ENCODE results near the genes ACSL6 and SLC22A5.

GRCh38 chr5:128186681-128187625 is 103.4 kb downstream of the SLC12A2 start:
- PRO-cap = no peak

GRCh38 chr5:129902680-129903161 is 1.5 kb upstream of the CHSY3 start:
- PRO-cap = no peak

DNA sequence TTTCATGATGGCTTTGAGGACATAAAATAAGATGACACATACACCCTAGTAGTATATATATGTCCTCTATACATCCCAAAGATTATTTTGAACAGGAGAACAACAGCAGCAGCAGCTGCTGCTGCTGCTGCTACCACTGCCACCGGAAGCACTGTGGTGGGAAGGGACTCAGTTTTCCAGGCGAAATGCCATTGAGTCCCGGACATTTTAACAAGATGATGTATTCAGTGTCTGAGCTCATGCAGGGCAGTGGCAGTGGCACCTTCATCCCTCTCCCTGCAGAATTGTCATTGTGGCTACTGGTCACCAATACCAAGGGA is 151.3 kb downstream of the CHSY3 start:
- PRO-cap = no peak

DNA sequence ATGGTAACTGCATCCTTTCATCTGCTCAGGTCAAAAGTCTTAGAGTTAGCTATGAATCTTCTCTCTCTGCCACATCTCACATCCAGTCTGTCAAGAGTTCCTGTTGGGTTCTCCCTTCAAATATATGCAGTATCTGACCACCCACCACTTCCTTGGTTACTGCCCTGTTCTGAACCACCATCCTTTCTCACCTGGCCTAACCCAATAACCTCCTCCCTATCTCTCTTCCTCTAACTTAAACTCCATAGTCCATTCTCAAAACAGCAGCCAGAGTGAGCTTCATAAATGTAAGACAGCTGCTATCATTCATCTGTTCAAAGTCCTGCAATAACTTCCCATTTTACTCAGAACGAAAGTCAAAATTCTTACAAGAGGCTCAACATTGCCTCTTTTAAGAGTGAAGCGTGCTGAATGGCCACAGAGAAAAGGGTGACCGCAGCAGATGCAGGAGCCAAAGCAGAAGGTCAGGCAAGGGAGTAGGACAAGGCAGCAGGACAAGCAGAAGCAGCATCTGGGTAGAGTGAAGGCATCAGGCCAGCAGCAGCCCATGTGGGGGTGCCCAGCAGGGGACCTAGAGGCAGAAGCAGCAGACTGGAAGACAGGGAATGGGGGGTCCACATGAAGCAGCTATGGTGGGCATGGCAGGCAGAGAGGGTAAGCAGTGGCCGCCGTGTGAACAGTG is 39.3 kb upstream of the CDC42SE2 start:
- PRO-cap = no peak

- PRO-cap = no peak
Observed at GRCh38 chr5:131225249-131225776, 38.5 kb upstream of the CDC42SE2 start.

- PRO-cap = no peak
Observed at GRCh38 chr5:131345272-131345626, 81.4 kb downstream of the CDC42SE2 start.

- PRO-cap = no peak
Observed at GRCh38 chr5:131395226-131396161, 131.6 kb downstream of the CDC42SE2 start.

DNA sequence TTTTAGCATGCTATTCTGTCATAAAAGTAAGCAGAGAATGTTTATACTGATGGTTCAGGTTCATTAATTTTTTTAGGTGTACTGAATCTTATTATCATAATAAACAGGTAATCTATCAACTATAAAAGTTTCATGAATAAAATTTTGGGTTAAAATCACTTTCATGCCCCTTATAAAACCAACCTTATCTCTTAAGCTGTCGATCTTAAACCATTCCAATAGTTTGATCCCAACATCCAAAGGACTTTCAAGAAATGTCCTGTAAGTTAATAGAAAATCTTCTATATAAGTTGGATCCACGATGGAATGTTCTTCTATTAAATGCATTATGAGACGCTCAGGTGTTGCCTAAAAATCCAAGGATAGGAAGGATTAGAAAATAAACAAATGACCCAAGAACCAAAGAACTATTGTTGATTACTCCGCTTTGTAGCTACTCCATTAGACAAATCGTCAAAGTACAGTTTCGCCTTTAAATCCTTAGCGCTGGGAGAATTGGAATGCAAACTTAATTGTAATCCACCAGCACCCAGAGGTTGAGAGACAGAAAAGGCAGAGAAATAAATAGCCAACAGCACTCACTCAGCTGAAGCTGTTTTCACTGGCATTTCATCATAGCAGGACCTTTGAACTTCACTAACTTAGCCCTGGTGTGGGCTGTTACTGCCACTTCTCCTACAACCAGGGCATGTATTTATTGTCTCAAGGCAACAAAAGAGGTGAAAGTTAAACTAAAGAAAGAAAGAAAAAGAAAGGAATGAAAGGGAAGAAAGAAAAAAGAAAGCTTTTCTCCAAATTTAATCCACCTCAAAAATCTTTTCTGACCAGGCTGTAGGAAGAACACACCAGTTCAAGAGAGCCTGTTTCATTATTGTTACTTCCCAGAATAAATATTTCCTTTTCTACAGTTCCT is 136.5 kb downstream of the RAPGEF6 start:
- PRO-cap = no peak

DNA sequence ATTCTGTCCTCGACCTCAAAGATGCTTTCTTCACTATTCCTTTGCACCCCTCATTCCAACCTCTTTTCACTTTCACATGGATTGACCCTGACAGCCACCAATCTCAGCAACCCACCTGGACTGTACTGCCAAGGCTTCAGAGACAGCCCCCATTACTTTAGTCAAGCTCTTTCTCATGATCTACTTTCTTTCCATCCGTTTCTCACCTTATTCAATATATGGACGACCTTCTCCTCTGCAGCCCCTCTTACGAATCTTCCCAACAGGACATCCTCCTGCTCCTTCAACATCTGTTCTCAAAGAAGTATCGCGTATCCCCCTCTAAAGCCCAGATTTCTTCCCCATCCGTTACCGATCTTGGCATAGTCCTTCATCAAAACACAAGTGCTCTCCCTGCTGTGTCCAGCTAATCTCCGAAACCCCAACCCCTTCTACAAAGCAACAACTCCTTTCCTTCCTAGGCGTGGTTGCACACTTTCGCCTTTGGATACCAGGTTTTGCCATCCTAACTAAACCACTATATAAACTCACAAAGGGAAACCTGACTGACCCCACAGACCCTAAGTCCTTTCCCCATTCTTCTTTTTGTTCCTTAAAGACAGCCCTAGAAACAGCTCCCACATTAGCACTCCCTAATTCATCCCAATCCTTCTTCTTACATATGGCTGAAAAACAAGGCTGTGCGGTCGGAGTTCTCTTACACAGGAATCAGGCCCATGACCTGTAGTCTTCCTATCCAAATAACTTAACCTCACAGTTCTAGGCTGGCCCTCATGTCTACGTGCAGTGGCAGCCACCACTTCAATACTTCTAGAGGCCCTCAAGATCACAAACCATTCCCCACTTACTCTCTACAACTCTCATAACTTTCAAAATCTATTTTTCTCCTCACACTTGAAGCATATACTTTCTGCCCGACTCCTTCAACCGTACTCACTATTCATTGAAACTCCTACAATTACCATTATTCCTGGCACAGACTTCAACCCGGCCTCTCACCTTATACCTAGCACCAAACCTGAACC is 59.6 kb downstream of the RAPGEF6 start:
- PRO-cap = no peak

- PRO-cap = no peak
Observed at GRCh38 chr5:131630763-131631210, 4.2 kb downstream of the RAPGEF6 start.

GRCh38 chr5:131794411-131794977 is 2.3 kb downstream of the FNIP1 start:
- PRO-cap = no peak

- PRO-cap = no peak
Observed at GRCh38 chr5:131983248-131983454, 28.3 kb downstream of the ACSL6 start.

DNA sequence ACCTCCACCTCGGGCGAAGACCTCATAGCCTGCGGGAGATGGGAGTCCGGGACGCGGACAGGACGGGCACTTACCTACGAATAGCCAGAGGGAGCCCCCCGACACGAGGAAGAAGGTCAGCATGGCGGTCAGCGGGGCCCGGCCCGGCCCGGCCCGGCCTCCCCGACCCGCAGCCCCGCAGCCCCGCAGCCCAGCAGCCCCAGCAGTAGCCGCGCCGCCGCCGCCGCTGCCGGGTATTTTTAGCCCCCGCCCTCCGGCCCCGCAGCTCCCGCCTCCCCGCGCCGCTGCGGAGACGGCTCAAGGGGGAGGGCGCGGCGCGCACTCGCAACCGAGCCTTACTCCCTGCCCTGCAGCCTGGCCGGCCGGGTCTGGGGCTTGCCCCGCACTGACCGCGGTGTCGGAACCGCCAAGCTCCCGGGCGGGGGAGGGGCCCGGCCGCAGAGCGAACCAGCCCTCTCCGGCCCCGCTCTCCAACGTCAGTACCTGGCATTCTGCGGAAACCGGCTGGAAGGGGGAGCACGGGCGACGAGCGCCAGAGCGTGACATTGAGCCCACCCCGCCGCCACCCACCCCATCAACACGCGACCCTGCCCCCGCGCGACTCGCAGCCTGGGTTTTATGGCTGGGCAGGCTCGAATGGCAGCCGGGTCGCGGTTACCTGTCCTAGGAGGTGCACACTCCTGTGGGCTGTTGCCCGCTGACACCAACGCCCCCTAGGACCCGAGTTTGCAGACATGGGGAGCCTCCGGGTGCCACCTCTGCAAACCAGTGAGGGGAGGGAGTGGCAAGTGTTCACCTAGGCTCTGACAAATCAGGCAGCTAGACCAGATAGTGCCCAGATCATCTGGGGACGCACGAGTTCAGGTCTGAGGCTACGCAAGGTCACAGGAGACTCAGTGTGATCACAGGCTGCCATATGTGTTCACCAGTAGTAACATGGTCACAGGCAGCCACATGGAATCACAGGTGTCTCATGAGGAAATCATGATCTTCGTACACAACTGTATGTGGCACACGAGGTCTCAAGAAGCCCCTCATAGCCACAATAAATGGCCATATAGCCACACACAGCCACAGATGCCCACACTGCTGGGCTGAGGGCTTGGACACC is at the start of gene ACSL6:
TSS of gene ACSL6 (minus strand) at position 228 of the 1,111 bp plus-strand sequence.
- PRO-cap = no peak

- PRO-cap = no peak
Observed at GRCh38 chr5:132348245-132348931, 21.1 kb upstream of the SLC22A5 start.

DNA sequence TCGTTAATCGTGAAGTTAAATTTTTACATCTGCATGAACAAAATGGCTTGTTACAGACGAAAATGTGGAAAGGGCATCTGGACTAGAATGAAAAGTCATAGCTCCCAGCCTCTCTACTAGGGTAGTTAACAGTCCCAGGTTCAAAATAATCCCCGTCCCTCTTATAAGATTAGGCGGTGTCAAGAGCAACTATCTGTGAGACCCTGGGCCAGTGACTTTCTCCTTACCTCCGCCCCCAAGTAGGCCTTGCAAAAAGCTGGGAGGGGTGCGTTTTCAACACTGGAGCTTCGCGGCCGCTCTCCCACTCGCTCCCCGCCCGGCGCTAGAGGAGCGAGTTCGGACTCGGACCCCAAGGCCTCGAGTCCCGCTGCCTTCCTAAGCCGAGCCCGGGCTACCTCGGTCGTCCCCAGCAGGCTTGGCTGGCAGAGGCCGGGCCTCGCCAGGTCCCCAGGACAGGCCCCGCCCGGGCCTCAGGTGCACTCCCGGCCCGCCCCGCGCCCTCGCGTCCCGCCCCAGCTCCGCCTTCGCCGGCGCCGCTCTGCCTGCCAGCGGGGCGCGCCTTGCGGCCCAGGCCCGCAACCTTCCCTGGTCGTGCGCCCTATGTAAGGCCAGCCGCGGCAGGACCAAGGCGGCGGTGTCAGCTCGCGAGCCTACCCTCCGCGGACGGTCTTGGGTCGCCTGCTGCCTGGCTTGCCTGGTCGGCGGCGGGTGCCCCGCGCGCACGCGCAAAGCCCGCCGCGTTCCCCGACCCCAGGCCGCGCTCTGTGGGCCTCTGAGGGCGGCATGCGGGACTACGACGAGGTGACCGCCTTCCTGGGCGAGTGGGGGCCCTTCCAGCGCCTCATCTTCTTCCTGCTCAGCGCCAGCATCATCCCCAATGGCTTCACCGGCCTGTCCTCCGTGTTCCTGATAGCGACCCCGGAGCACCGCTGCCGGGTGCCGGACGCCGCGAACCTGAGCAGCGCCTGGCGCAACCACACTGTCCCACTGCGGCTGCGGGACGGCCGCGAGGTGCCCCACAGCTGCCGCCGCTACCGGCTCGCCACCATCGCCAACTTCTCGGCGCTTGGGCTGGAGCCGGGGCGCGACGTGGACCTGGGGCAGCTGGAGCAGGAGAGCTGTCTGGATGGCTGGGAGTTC is at the start of gene SLC22A5:
TSS of gene SLC22A5 (plus strand) at position 521 of the 1,140 bp plus-strand sequence.
- PRO-cap = bidirectional peak, plus-strand start at position 271 of the sequence, minus-strand start at position 248 of the sequence; bidirectional peak, plus-strand start at position 611 of the sequence, minus-strand start at position 384 of the sequence; bidirectional peak, plus-strand start at position 987 of the sequence, minus-strand start at position 956 of the sequence

DNA sequence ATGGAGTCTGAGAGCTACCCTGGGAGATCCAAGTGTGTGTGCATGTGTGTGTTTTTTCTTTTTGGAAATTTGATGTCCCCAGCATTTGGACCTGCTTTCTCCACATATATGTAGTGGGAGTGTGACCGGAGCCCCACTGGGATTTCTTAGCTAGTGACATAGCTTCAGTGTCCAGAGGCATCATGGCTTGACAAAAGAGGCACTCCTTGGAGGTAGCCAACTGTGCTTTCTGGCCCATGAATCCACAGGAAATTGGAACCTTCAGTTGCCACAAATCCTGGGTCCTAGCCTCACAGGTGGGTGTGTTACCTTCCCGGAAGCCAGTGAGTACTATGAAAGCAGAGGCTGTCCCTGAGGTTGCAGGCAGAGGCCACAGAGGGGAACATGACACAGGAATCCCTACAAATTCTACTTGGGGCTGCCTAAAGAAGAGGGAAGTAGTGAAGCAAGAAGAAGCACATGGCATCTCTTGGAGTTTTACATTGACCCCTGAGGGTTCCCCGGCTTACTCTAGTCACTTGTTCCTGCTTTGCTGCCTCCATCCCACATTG is 2.5 kb downstream of the SLC22A5 start:
- PRO-cap = no peak

DNA sequence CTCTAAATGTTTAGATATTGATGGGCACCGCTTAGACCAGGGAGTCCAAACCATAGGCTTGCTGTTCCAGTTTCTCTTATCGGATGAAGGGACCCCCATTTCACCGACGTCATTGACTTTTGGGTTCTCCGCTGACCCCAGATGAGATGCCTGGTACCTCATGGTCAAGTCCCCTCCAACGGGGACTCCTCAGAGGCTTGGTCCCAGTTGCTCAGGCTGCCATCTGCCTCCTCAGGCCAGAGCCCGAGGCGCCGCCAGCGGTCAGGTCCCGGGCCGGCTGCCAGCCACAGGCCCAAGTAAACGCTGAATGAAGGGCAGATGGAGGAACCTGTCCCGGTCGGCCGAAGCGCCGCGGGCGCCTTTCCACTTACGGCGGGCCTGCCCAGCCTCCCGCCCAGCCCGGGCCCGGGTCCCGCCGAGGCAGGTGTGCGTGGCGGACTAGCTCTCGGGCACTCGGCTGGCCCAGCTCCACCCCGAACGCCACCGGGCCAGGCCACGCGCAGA is 40.8 kb downstream of the SLC22A5 start:
- PRO-cap = bidirectional peak, plus-strand start at position 167 of the sequence, minus-strand start at position 70 of the sequence

DNA sequence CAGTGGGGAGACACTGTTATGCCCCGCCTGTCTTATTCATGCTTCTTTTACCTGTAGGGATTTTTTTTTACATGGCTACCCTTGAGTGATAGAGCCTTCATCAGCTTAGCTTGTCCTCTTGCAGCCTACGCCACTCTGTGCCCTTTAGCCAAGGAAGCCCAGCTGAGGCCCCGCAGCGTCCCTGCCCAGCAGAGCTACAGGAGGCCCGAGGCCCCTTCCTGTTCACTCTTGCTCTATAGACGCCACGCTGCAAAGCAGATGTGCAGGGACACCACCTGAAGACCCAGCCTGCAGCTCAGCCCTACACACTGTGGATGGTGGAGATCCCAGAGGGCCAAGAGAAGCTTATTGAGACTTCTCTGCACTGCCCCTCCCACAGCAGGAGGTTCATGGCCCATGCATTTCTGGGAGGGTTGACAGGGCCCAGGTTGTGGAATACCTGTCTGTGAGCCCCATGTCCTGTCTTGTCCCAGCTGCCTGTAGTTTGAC is 33.6 kb downstream of the IRF1 start:
- PRO-cap = bidirectional peak, plus-strand start outside the sequence, minus-strand start at position 312 of the sequence

GRCh38 chr5:132465021-132465696 is 25.4 kb downstream of the IRF1 start:
- PRO-cap = bidirectional peak, plus-strand start at chr5:132465390, minus-strand start at chr5:132465156

DNA sequence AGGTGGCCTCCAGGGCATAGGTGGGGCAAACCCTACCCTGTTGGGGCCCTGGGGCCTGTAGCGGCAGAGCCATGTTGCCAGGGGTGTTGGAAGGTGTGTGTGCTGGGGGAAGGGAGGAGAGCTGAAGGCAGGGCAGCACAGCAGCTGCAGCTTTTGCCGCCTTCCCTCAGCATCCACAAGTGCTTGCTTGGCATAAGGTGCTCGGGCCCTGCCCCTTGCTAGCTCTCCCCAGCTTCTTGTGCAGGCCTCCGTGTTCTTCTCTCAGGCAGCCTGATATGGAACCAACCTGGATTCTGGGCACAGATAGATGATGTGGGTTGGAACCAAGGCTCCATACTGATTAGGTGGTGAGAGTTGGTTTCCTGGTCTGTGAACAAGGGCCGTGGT is 12.7 kb downstream of the IRF1 start:
- PRO-cap = no peak

All from REH cell (cell line).